Hematopoietic multipotent progenitor cell (in vitro differentiated cells): Measurements from ENCODE around the gene CUL3.

GRCh38 chr2:219529952-219530357 is 13.7 kb downstream of the CHPF start:
- CAGE, long polyA plus RNA, result no peak

DNA sequence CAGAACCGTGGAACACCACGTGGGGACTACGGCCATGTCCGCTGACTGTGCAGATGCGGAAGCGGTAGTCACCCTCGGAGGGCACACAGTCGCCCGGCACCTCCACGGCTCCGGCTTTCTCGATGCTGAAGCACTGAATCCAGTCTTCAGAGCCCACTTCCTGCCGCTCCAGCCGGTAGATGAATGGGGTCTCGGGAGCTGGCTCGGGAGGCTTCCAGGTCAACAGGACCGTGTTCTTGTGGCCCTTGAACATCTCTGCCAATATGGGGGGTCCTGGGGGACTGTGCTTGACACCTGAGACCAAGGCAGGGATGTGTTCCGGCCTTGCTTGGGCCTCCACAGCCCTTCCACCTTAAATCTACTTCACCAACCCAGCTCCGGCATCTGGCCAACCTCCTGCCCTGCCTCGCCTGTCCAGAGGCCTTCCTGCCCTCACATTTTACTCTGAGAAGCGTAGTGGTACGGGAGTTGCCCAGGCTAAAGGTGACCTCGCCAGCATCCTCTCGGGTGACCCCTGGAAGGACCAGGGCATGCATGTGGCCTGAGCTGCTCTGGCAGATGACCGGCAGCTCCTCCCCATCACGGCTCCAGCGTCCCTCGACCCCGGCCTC is 4.0 kb downstream of the OBSL1 start:
- CAGE, long polyA plus RNA, result no peak

- CAGE, long polyA plus RNA, result no peak
These were observed 57.5 kb downstream of the SLC4A3 start for GRCh38 chr2:219684641-219685719.

DNA sequence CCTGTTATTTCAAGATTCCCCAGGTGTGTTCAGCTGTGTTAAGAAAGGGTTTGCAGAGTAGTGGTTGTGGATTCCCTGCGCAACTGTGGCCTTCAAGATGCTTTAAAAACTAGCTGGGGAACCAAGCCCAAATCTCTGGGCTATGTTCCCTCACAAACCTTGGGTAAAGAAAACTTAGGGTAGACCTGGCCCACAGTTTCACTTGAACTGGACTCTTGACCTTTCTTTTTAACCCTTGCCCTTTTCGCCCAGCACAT is 294.9 kb downstream of the SLC4A3 start:
- CAGE, long polyA plus RNA, result no peak

DNA sequence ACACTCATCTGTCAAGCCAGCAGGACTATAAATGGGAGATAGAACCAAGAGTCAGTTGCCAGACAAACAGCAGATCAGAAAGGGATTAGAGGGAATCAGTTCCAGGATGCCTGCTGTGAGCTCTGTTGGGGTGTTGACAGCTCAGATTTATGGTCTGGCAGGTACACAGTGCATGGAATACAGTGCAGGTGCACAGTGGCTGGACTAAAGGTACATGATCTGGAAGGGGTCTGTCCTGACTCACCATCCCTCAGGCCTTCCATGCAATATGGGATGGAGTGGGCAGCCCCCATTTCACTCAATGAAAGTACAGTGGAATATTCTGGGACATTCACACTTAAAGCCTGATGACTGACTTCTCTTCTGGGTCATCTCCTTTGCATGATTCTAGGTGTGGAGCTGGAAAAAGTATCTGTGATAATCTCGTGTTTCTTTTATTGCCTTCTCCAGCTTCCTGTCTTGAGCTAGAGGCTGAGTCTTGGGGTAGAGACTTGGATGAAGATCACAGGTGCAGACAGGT is 382.4 kb downstream of the SLC4A3 start:
- CAGE, long polyA plus RNA, result no peak

GRCh38 chr2:221429665-221430431 is 142.3 kb downstream of the EPHA4 start:
- CAGE, long polyA plus RNA, result no peak

DNA sequence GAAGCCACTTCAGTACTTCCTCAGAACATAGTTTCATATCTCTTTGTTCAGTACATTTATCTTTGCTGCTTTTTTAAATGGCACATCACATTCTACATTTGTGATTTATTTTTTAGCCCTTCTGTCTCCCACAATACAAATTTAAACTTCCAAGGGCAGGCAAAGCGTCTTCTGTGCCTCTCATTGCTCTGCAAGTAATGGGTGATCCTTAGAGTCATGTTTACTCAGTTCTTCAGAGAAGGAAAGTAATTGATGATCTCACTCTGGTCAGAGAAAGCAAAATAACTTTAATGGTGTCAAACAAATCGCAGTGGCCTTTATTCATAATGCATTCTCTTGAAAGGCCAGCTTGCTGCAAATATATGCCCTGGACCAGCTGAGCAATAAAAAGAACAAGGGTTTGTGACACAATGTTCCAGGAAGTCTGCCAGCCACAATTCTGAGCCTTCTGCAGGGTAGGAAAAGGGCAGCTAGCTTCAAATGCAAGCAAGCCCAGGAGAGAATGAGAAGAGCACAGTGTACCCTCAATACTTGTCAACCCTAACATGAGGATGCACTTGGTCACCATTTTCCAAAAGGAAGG is 355.8 kb downstream of the PAX3 start:
- CAGE, long polyA plus RNA, result no peak

DNA sequence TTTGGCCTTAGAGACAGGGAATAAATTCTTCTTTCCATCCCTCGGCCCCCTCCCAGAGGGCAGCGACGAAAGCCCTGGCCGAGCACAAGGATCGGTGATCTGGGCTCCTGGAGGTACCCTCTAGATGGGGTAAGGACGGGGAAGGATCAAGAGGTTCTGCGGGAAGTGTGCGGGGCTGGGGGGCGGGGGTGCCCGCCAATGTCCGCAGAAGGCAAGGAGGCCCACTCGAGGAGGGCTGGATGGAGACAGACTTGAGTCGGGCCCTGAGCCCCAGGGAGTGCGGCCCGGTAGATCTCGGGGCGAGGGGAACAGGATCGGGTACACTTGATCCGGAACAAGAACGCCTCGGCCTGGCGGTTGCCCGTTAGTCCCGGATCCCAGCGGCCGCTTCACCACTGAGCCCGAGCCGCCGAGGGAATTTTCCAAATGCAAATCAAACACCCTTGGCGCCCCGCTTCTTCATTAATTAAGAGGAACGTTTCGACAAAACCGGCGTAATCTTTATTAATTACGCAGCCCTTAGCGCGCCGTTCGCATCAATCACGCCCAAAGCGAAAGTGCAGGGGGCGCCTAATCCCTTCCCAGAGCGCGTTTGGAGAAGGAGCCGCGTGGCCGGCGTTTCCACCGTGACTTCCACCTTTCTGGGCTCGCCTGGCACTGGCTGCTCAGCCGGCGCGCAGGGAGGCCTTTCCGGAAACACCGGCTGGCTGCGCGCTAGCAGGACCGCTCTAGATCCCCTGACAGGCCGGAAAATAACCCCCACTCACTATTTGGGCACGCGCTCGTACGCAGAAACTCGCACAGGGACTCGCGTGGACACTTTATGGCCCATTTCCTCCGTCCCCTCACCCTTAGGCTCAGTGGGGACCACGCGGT is 7.0 kb upstream of the PAX3 start:
- CAGE, long polyA plus RNA, result no peak

GRCh38 chr2:222805881-222806041 is 55.1 kb upstream of the ACSL3 start:
- CAGE, long polyA plus RNA, result no peak

DNA sequence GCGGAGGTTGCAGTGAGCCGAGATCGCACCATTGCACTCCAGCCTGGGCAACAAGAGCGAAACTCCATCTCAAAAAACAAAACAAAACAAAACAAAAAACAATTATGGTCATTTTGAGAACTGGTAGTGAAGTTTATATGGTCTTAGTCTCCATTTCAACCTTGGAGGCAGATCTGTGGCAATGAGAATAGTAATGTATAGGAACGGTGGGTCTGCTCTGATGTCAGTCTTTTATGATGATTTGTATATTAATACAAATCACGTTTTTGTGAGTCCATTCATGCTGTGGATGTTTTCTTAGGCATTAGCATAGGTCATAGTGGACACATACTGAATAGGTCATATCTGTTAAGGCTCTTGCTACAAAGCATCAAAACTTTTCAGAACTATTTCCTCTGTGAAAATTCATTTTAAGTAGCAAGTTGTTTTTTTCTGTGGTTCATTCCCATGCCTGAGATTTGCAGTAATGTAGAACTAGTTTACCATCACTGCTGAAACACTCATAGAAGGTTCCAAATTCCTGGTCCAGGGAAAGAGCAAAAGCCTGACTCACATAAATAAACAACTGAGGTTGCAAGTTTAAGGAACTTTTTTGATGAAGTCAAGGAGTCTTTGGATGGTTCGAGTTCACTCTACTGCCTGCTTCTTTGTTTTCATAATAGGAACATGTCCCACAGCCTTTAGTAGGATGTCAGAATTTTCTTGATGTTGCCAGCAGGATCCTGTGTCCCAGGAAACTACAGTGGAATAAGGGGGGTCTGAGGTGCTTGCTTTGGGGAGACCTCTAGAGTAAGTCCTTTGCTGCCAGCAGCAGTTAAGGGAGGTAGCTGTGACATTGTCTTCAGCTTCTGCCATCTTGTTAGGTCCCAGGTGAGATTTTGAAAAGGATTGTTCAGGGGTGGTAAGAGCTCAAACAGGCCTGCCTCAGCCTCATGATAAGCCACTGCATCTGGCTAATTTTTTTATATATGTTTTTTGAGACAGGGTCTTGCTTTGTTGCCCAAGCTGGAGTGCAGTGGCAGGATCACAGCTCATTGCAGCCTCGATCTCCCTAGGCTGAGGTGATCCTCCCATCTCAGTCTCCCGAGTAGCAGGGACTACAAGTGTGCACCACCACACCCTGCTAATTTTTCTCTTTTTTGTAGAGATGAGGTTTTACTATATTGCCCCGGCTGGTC is 43.8 kb downstream of the ACSL3 start:
- CAGE, long polyA plus RNA, result no peak

DNA sequence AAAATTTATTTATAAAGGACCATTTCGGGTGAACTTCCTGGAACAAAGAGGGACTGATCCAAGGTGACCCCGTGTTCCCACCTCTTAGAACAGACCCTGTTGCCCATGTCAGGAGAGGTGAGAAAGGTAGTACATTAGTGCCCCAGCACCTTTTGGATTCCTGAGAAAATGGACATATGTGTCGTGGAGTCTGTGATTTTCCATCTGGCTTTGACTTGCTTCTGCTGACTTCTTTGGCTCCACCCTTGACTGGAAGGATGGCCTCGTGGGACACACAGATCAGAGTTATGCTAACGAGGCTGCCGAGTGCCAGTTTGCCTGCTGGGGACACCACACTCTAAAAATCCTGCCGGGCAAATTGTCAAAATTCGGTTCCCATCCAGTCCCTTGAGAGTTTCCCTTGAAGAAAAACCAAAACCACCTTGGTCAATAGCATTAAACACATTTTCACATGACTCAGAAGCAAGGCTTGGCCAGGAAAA is 41.3 kb downstream of the KCNE4 start:
- CAGE, long polyA plus RNA, result no peak

DNA sequence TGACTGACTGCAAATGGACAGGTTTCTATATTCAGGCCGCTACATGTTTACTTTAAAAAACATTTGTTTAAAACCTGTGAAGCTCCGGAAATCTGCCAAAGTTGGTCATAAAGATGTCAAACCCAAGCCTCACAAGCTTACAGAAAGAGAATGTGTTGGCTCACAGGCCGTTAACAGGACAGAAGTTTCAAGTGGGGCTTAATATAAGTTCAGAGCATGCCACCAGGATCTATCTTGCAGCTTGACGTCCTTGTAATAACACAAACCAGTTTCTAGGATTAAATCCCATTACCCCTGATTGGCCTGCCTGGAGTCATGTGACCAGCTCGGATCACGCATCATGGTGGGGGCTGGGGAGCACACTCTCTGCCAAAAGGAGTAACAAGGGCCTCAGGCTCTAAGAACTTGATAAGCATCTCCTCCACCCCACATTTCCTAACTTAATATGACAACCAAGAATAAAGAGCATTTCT is 38.9 kb upstream of the SCG2 start:
- CAGE, long polyA plus RNA, result no peak

DNA sequence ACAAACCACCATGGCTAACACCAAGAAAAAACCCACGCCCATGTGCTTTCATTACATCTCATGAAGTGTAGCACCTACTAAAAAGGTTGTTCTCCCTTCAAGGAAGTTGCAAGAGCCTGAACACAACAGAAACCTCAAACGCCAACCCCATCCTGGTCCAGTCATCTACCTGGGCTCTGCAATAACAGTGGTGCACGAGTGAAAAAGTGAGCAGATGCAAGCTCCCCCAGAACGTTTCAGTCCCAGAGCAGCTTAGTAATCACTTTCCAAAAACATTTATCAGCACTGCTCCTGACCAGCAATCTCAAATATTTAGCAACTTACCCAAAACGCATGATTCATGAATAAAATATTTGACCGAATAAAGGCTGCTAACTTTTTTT is 3.3 kb downstream of the WDFY1 start:
- CAGE, long polyA plus RNA, result no peak

GRCh38 chr2:223943418-223943693 is 1.8 kb downstream of the WDFY1 start:
- CAGE, long polyA plus RNA, result no peak

DNA sequence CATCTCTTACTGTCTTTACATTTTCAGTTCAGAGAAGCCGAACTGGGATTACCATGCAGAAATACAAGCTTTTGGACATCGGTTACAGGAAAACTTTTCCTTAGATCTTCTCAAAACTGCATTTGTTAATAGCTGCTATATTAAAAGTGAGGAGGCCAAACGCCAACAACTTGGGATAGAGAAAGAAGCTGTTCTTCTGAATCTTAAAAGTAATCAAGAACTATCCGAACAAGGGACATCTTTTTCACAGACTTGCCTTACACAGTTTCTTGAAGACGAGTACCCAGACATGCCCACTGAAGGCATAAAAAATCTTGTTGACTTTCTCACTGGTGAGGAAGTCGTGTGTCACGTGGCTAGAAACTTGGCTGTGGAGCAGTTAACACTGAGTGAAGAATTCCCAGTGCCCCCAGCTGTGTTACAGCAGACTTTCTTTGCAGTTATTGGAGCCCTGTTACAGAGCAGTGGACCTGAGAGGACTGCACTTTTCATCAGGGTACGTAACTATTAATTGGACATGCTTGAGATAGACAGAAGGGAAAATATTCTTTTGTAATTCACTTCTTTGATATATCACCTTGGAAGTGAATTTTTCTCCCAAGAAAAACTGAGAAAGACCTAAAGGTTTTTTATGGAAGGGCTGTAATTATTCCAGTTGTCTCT is 2.4 kb downstream of the MRPL44 start:
- CAGE, long polyA plus RNA, result no peak

- CAGE, long polyA plus RNA, result no peak
These were observed 106.8 kb upstream of the SERPINE2 start for GRCh38 chr2:224145841-224146353.

DNA sequence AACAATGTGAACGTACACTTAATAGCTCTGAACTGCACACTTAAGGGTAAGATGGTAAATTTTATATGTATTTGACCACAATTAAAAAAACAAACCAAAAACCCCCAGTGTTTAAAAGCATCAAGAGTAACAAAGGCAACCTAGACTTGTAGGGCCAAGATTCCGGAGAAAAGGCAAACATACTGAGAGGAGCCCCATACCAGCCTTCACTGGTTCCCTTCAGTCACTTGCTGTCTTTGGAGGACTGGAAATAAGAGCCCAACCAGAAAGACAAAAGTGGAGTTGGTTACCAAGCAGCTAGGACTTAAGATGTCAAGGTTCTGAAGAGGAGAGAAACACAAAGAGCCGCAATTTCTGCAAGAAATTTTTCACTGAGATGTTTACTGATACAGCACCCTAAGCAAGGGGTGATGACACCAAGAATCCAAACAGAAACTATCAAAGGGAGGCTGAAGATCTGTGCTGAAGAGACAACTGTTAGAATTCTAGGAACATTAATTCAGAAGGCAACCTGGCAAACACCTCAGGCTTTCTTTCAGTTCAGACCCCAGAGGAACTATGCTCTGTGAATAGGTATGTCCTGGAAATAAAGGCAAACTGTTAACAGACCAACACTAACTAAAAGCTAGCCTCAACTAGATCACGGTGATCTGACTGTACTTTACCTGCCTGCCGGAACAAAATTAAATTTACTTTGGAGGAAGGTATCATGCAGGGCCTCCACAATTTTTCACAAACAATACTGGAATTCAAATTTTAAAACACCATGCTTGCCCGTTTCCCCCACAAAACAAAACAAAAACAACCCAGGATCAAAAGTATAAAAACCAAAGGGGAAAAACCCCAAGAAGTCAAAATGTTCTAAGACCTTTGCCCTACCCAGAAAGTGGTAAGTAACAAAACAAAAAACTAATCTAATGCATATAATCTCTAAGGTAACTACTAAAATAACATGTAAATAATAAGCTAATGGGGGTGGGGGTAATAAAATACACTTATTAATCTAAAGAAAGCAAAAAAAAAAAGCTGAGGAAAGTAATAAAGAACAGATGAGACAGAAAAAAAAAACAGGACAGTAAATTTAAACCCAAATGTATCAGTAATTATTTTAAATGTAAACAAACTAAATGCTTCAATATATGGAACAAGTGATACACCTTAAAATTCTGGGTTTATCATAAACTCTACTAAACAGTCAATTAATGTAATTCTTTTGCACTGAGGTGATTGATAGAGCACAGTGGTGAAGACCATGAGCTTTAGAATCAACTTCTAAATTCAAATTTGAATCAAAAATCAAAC is 60.7 kb downstream of the CUL3 start:
- CAGE, long polyA plus RNA, result no peak

GRCh38 chr2:224584709-224585582 is at the start of gene CUL3:
TSS of gene CUL3 (minus strand) at chr2:224585363.
- CAGE, long polyA plus RNA, result no peak

DNA sequence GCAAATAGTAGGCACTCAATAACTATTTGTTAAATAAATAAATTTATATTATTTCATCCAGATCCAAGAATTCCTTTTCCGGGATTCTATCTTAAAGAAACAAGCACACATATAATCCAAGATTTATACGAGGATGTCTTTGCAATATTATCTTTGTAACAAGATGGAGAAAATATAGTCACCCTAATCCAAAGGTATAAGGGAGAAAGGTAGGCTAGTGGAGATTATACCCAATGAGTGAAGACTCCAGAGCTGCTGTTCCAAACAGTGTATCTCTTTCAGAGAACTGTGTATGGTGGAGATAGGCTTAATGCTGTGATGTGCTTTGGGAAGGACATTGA is 106.5 kb downstream of the DOCK10 start:
- CAGE, long polyA plus RNA, result no peak

DNA sequence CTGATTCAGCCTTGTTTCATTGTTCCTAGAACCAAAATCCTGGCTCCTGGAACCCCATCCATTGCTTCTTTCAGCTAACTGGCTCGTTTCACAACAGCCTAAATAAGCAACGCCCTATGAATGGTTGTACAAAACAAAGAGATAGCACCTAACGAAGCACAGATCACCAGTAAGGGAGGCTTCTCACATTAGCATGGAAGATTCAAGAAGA is 99.9 kb downstream of the DOCK10 start:
- CAGE, long polyA plus RNA, result no peak